ENCODE measurements around a stretch of chr6.

DNA sequence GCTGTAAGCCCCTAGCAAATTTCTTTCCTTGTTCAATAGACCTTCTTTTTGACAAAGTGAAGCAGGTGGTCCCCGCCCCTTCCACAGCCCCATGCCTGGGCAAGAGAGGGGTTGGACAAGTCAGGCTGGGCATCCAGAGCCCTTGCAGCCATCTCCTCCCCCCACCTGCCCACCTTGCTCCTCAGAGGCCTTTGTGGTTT lies 1.6 kb upstream of the MAPK13 start:
- RRBS: no CpG with 5 or more reads among the region's 1 CpG

DNA sequence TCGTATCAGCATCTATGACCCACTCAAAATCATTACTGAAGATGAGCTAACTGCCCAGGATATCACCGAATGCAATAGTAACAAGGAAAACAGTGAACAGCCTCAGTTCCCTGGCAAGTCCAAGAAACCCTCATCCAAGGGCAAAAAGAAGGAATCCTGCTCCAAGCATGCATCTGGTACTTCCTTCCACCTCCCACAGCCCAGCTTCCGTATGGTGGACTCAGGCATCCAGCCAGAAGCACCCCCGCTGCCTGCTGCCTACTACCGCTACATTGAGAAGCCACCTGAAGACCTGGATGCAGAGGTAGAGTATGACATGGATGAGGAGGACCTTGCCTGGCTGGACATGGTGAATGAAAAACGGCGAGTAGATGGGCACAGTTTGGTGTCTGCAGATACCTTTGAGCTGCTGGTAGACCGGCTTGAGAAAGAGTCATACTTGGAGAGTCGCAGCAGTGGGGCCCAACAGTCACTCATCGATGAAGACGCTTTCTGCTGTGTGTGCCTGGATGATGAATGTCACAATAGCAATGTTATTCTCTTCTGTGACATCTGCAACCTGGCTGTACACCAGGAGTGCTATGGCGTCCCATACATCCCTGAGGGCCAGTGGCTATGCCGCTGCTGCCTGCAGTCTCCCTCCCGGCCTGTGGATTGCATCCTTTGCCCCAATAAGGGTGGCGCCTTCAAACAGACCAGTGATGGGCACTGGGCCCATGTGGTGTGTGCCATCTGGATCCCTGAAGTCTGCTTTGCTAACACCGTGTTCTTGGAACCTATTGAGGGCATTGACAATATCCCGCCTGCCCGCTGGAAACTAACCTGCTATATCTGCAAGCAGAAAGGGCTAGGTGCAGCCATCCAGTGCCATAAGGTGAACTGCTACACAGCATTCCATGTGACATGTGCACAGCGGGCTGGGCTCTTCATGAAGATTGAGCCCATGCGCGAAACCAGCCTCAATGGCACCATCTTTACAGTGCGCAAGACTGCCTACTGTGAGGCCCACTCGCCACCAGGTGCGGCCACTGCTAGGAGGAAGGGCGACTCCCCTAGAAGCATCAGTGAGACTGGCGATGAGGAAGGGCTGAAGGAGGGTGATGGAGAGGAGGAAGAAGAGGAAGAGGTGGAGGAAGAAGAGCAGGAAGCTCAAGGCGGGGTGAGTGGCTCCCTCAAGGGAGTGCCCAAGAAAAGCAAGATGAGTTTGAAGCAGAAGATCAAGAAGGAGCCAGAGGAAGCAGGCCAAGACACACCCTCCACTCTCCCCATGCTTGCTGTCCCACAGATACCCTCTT lies 4.4 kb downstream of the BRPF3 start:
- RRBS: no CpG with 5 or more reads among the region's 27 CpGs

- RRBS: no CpG with 5 or more reads among the region's 6 CpGs
Measured at GRCh38 chr6:36493879-36494598, 51.2 kb downstream of the KCTD20 start.

- RRBS: no CpG with 5 or more reads among the region's 7 CpGs
Measured at GRCh38 chr6:36539875-36540721, 7.2 kb downstream of the STK38 start.

GRCh38 chr6:36596301-36597175 lies 2.4 kb downstream of the SRSF3 start:
- RRBS: no CpG with 5 or more reads among the region's 15 CpGs

- RRBS: no CpG with 5 or more reads among the region's 12 CpGs
Measured at GRCh38 chr6:36599906-36600263, 5.7 kb downstream of the SRSF3 start.

GRCh38 chr6:36633976-36634650 lies 40.0 kb downstream of the SRSF3 start:
- RRBS: no CpG with 5 or more reads among the region's 14 CpGs

GRCh38 chr6:36679653-36679924 lies 1.1 kb downstream of the CDKN1A start:
- RRBS: 2% methylated on average over 7 of the region's 22 CpGs

GRCh38 chr6:36683799-36684175 lies 5.3 kb downstream of the CDKN1A start:
- RRBS: 89% methylated on average over 5 of the region's 11 CpGs

DNA sequence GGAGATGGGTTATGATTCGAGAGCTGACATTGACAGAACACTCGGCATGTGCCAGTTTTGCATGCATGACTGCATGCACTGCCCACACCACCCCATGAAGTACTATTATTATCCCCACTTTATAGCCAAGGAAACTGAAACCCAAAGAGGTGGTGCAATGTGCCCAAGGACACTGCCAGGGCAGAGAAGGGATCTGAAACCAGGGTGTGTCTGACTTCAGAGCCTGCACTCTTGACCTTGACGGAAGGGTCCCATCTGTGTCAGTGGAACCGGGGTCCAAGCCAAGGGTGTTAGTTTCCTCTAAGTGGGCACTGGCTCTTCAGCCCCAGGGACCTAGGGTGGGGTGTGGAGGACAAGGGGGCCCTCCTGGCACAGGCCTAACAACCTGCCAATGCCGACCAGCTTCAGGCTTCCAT lies 55.5 kb downstream of the RAB44 start:
- RRBS: no CpG with 5 or more reads among the region's 5 CpGs

DNA sequence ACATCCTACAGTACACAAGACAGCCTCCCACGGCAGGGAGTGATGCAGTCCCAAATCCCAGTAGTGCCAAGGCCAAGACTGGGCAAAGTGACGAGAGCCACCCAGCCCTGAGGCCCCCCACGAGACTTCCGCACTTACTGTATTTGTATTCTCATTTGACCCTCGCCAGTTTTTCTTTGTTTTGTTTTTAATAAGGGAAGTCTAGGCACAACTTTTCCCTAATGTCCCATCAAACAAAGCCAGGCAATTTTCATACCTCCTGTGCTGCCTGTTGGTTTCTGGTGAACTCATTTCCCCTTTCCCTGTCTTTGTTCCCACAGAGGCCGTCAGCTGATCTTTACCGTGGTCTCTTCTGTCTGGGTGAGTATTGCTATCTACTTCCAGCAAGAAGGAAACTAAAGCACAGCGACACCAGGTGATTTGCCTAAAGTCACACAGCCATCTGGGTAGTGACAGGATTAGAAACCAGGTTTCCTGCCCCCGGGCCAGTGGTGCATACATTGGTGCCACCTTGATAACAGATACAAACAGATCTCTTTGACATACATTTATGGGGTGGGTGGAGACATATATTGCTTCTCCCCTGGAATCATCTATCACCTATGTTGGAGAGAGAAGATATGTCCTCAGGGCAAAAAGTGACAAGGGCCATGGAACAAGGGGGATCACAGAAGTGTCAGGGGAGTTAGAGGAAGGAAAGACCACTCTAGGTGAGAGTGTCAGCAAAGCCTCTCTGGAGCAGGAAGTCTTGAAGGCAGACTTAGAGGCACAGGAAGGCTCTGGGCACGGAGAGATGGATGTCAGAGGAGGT lies 59.6 kb downstream of the RAB44 start:
- RRBS: no CpG with 5 or more reads among the region's 10 CpGs

GRCh38 chr6:36768488-36768794 lies 70.8 kb downstream of the CPNE5 start:
- RRBS: no CpG with 5 or more reads among the region's 4 CpGs

GRCh38 chr6:36820706-36821533 lies 18.3 kb downstream of the CPNE5 start:
- RRBS: no CpG with 5 or more reads among the region's 12 CpGs

- RRBS: no CpG with 5 or more reads among the region's 11 CpGs
Measured at GRCh38 chr6:36829939-36830804, 9.1 kb downstream of the CPNE5 start.

- RRBS: no CpG with 5 or more reads among the region's 8 CpGs
Measured at GRCh38 chr6:36834590-36835114, 4.6 kb downstream of the CPNE5 start.

GRCh38 chr6:36836393-36837191 lies 2.7 kb downstream of the CPNE5 start:
- RRBS: no CpG with 5 or more reads among the region's 4 CpGs

DNA sequence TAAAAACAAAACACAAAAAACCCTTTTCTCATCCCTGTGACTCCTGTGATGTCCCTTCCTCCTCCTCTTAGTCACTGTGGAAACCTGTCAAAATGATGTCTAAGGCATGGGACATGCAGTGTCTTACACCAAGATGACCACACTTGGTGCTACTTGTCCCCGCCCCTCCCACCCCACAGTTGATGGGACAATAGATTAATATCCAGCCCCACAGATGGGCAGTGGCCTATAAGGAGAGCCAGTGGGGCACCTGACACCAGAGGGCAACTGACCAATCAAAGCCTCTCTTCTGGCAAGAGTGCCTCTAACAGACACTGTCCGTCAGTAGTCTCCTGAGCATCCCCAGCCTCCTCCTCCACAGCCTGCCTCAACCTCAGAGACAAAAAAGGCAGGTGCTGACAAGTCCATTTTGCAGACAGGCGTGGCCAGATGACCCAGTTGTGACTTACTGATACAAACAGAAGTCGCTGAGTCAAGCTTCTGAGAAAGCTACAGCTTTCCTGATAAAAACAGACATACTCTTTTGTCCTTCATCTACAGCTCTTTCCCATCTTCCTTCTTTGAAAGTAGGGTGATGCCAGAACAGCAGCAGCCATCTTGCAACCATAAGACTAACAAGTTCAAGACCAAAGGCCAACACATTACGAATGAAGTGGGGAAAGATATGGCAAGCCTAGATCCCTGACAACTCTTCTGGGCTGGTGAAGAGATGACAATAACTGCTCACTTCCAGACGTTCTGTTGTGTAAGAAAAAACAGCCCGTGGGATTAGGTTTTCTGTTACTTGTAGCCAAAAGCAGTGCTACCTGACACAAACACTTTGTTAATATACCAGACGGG lies 12.4 kb downstream of the PPIL1 start:
- RRBS: no CpG with 5 or more reads among the region's 8 CpGs

GRCh38 chr6:36886600-36887455 lies 1.1 kb downstream of the C6orf89 start:
- RRBS: no CpG with 5 or more reads among the region's 14 CpGs

GRCh38 chr6:36912559-36913106 lies 26.9 kb downstream of the C6orf89 start:
- RRBS: no CpG with 5 or more reads among the region's 11 CpGs

DNA sequence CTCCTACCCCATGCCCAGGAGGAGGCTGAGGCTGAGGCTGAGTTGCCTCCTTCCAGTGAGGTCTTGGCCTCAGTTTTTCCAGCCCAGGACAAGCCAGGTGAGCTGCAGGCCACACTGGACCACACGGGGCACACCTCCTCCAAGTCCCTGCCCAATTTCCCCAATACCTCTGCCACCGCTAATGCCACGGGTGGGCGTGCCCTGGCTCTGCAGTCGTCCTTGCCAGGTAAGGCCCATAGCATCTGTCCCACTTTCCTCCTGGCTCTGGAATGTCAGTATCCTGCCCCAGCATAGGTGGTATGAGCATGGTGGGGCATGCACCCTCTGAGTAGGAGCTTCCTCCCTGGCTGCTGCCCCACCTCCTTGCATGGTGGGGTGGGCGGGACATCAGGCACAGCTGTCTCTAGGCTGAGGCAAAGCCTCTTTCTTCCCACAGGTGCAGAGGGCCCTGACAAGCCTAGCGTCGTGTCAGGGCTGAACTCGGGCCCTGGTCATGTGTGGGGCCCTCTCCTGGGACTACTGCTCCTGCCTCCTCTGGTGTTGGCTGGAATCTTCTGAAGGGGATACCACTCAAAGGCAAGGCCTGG lies 8.9 kb downstream of the PI16 start:
- RRBS: no CpG with 5 or more reads among the region's 9 CpGs